ENCODE results near the gene TRIM45.

DNA sequence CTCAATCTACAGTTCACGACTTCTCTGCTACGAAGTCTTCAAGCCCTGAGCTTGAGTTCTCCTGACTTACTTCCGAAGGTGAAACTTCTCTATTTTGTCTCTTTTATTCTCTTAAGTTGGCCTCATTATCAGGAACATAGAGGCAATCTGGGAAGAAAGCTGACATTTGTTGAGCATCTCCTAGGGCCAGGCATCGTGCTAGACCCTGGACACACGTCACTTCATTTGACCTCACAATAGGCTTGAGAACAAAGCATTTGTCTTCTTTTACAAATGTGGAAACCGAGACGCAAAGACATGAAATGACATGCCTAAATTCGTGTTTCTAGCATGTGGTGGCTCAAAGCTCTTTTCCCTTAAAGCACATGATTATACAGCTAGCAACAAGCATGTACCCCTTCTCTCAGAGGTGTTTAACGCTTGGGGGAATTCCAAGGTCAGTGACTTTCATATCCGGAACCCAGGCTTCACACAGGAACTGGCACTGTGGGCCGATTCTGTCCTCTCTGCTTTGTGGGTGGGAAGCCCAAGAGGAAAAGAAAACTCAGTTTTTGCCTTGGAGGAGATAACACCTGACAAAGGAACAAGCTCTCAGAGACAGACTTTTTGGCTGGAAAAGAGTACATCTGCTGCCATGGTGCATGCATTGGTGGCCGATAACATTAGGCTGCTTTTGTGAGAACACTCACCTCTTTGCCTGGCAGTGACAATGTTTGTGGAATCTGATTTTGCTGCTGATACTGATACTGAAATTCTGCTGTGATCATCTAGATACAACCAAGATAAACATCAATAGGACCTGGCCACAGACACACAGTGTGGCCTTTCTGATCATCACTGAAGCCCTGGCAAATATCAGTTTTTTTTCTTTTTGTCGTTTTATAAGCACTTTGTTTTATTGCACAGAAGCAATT is 15.4 kb upstream of the CD2 start:
- PRO-cap, result no peak

DNA sequence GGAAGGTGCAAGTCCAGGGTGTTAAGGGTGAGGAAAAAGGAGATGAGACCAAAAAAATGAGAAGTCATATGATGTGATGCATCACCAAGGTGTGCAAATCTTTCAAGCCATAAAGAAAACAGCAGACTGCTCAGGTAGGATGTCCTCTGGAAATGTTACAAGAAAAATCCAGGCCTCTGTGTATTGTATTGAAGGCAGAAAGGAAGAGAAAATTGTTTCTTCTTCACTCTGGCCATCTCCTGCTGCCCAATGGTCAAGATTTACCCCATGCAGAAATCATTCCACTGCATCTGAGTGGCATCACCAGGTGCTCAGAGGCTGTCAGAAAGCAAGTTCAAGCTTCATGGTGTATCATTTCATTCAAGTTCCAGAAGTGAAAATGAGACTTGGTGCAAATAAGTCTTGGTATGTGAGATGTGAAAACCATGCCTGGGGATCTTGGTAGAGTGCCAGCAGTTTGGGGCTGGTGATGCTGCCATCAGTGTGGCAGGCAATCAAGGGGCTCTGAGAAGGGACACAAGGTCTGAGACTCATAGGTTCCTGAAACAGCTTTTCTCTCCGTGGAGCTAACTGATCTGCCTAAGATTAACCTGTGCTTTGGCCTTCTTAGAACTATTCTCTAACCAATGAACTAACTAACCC is 51.9 kb downstream of the CD2 start:
- PRO-cap, result no peak

DNA sequence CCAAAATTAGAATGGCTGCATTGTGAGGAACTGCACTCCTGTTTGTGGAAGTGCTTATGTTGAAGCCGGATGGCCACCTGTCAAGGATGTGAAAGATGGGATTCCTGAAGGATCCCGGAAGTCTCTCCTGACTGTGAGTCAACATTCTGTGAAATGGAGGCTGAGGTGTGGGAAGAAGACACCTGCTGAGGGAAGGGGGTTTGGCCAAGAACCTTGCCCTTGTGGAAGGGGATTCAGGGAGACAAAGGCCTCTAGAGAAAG is 70.4 kb downstream of the CD2 start:
- PRO-cap, result no peak

GRCh38 chr1:116982164-116982954 is 19.2 kb upstream of the CD101 start:
- PRO-cap, result no peak

DNA sequence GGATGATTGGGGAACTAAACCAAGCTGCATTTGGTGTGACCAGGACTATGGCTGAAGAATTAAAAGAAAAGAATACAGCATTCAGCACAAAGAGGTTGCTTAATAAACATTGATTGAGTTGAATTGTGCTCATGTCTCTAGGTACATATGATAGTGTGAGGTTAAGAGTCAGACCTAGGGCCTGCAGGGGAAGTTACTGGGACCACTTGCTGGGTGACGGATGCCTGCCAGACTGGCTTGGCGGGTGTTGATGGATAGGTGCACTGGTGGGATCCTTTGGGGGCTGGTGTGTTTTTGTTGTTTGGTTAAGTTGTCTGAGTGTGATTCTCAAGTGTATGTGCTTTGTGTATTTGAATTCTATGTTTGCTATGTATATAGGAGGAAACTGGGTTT is 1.7 kb downstream of the CD101 start:
- PRO-cap, result no peak

DNA sequence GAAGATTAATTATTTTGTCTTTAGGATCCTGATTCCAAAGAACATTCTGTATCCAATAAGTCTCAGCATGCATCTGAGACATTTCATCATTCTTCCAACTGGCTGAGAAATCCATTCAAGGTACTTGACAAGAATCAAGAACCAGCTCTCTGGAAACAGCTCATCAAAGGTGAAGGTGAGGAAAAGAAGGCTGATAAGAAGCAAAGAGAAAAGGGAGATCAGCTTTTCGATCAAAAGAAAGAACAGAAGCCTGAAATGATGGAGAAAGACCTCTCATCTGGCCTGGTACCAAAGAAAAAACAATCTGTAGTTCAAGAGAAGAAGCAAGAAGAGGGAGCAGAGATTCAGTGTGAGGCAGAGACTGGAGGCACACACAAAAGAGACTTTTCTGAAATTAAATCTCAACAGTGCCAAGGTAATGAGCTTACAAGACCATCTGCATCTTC is 14.7 kb downstream of the TTF2 start:
- PRO-cap, result no peak

DNA sequence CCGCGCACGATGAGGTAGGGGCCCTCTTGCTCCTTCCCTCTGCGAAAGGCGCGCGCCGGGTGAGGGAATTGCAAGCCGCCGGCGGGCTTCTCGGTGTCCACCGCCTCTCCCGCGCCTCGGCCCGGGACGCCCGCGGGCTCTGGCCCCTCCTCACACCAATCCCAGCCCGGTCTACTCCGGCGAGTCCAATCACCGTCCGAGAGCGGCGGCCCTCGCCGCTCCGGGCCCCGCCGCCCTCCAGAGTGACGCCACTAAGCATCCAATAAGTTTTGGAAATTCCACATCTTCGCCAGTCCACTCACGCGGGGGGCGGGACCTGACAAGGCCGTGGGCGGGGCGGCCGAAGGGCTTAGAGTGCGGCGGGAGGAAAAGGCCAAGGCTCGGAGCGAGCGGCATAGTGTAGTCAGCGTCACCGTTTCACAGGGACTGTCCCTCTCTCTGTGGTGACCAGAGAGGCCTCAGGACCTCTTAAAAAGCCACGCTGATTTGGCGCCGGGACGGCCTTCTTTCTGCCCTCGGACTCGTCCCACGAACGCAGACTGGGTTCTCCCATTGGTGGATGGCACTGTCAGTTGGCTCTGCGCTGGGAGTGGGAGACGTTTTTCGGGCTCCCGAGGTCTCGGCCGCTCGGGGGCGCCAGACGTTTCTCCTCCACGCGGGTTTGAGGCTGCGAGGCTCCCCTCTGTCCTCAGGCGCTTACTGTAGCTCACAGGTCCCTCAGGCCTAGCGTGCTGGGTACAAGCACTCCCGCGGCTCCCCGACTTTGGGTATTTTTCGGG is at the start of gene TRIM45:
Gene TRIM45 (minus strand): TSS at position 144 of the 779 bp plus-strand sequence.
- PRO-cap, result bidirectional peak, plus-strand start at position 376 of the sequence, minus-strand start at position 141 of the sequence

DNA sequence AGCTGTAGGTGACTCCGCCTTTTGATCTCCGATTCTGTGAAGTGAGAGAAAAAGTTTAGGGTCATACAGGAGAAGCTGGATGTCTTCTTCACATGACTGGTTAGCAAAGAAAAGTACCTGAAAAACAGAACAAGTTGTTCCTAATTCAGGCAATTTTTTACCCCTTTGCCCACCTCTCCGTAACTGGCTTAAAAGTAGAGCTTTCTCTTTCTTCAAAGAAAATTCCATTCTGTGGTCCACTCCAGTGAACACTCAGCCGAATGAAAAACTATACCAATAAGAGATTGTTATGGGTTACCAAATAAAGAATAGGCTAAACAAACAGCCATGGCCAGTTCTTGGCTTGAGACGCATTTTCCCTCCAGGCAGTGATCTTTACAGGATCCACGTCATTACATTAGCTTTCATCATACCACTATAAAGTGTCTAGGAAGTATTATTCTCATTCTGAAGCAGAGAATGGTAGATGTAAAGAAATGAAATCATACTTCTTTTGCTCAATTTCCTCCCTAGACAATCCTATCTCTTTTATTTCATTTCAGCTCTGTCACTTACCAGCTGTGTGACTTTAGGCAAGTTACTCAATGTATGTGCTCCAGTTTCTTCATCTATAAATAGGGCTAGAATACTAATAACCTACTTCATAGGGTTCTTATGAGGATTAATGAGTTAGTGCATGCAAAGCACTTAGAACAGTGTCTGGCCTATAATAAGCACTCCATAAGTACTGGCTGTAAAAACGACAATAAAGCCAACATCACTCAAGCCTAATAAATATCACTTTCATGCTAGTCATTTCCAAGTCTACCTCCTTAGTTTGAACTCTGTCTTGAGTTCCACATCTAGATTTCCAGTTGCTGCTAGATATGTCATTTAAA is 26.4 kb upstream of the TRIM45 start:
- PRO-cap, result no peak

DNA sequence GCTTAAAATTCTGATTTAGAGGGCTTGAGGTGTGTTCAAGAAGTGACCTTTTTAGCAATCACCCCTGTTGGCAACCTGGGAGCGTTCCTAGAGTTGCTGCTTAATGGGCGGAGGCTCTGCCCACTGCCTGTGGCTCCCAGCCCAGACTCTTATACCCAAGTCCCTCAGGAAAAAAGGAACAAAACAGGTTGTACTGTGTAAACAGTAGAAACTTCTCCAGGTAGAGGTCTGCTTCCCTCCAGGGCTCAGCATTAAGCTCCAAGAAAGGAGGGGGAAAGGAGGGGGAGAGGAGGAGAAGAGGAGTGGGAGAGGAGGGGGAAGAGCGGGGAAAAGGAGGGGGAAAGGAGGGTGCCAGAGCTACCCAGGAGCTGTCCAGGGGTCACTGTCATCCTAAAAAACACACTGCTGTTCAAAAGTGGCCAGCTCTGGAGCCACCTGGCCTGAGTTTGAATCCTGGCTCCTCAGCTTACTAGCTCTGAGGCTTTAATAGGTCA is 14.5 kb upstream of the TENT5C start:
- PRO-cap, result no peak

- PRO-cap, result no peak
Measured at GRCh38 chr1:117841108-117841657, 88.2 kb downstream of the GDAP2 start.

DNA sequence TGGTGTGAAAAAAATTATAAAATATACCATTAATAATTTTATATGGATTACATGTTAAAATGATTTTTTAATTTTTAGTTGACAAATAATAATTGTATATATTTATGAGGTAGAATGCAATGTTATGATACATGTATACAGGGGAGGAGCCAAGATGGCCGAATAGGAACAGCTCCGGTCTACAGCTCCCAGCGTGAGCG is 136.0 kb downstream of the TBX15 start:
- PRO-cap, result no peak

DNA sequence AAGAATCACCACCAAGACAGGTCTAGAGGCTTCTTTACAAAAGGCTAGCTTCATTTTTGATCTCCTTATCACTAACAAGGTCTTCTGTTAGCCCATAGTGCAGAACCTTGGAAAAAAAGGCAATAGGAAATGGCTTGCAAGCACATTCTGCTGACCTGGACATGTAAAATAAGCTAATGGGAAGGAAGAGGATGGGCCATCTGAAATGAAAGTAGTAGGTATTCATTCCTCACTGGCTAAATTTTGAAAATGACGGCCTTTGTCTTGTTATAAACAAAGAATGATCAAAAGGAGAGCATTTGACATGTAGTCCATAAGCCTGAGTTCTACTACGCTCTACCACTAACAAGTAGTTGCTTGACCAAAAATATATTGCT is 75.6 kb downstream of the TBX15 start:
- PRO-cap, result no peak

- PRO-cap, result no peak
Measured at GRCh38 chr1:119326396-119326658, 42.3 kb upstream of the HAO2 start.

GRCh38 chr1:119370626-119371274 is 2.2 kb downstream of the HAO2 start:
- PRO-cap, result no peak

DNA sequence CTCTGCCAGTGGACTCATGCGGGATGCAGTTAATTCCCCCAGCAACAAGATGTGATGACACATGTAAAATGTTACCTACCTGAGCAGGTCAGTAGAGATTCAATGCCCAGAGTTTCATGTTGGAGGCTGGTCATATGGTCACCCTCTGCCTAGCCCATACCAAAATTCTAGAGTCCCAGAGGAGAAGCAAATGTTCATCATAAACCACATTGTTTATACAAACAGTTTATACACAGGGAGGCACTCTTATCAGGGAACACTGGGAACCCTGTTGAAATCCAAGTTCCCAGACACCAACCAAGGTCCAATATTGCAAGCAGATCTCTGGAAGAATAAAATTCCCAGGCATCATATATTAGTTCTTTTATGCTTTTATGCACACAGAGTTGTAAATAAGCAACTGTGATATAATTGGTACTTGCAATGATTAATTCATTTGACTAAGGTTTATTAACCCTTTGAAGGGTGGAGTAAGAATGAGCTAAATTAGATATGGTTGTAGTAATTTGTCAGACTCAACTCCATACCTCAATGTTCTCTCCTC is 10.6 kb downstream of the HAO2 start:
- PRO-cap, result no peak

- PRO-cap, result no peak
Measured at GRCh38 chr1:119653644-119654099, 5.6 kb upstream of the ZNF697 start.

DNA sequence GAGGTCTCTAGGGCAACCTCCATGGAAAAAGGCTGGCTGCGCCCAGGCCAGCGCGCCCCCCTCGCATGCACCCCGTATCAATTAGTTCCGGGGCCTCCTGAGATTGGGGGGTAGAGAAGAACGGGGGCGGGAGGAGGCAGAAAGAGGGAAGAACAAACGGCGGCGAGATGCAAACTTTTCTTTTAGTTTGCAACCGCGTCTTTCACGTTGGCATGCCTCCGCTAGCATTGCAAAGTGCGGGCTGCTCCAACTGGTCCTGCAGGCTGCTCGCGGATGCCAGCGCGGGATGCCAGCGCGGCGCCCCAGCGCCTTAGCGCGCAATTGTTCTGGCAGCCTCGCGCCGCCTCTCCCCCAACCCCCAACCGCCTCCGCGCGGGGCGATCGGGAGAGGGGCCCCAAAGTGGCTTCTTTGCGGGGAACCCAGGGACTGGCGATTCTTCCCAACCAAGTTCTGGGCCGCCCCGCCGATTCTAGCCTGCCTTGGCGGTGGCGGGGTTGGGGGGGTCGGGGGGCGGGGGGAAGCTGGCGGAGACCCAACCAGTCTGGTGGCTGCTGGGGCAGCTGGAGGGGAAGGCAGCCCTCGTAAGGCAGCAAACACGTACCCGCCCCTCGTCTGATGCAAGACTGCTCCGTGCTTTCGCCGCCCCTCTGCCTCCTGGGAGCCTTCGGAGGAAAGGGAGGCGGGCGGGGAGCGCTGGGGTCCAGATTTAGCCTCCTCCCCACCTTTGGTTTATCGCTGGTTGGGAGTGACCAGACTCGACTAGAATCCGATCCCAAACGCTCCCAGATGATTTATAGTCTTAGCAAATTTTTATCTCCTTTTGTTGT is 663 bp downstream of the PHGDH start:
- PRO-cap, result bidirectional peak, plus-strand start at position 736 of the sequence, minus-strand start at position 472 of the sequence

GRCh38 chr1:119713011-119714016 is 1.6 kb downstream of the PHGDH start:
- PRO-cap, result no peak

GRCh38 chr1:119744774-119745726 is 23.7 kb downstream of the HMGCS2 start:
- PRO-cap, result no peak

DNA sequence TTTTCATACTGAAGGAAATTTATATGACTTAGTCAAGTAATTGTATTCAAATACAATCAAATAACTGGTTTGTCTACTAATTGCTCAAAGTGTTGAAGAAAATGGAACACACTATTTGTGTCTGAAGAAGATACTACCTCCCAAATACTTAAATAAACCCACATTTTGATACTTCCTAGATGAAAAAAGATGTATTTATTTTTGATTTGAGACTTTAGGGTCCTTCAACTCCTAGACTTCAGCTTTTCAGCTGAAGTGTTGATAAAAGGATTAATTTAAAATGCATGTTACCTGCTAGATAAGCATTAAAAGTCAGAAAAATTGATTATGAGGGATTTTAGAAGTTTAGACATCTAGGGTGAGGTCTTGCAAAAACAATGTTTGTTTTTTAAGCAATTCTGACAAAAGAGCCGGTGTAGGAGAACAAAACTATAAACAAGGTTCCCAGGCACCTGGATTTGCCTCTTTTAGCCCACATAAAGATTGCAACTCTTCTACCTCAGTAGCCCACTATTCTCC is 4.1 kb upstream of the HMGCS2 start:
- PRO-cap, result no peak